Metastatic Liver Carcinoma in the Lung (tissue), 2 donors: ENCODE measurements around the genes GSPT1 and ERCC4.

- PRO-cap, 2 experiments: no peak in any of the 2 experiments
These were observed 6.7 kb downstream of the TXNDC11 start for GRCh38 chr16:11735756-11736510.

DNA sequence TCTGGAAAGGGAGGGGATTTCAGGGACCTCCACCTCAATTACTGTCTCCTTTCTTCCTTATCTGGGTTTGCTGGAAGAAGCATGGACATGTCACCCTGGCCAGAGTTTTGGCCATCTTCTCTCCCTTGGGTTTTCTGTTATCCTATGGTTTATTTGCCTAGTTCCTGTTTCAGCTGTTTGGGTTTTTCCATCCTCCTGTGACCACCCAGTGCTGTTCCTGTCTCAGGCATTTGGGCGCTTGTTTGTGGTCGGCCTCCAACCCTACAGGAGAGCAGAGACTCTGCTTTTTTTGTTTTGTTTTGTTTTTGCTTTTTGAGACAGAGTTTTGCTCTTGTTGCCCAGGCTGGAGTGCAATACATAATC lies 3.2 kb upstream of the ZC3H7A start:
- PRO-cap, 2 experiments: no peak in any of the 2 experiments

- PRO-cap, 2 experiments: peak in 2 of 2 experiments; most common plus-strand start chr16:11916218 (in 1); most common minus-strand start chr16:11915948 (in 1)
These were observed at the start of gene GSPT1 for GRCh38 chr16:11915838-11916398. Gene GSPT1, minus strand, starts transcription at chr16:11915956.

DNA sequence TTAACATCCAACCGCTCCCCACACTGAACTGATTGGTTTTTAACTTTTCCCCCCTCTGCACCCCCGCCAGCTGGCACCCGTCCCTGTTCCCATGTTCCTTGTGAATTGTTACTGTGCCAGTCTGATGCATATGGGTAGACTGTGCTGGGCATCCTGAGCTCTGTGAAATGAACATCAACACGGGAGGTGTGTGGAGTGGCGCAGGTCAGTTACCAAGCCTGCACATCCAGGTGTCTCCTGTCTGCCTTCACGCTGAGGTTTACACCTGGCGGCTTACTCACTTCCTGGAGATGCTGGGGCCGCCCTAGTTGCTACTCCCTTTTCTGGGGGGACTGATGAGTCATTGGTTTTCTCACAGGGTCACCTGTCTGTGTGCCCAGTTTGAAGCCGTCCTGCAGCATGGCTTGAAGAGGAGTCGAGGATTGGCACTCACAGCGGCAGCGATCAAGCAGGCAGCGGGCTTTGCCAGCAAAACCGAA lies 50.5 kb downstream of the SNX29 start:
- PRO-cap, 2 experiments: no peak in any of the 2 experiments

GRCh38 chr16:12075606-12076075 lies 99.1 kb downstream of the SNX29 start:
- PRO-cap, 2 experiments: no peak in any of the 2 experiments

DNA sequence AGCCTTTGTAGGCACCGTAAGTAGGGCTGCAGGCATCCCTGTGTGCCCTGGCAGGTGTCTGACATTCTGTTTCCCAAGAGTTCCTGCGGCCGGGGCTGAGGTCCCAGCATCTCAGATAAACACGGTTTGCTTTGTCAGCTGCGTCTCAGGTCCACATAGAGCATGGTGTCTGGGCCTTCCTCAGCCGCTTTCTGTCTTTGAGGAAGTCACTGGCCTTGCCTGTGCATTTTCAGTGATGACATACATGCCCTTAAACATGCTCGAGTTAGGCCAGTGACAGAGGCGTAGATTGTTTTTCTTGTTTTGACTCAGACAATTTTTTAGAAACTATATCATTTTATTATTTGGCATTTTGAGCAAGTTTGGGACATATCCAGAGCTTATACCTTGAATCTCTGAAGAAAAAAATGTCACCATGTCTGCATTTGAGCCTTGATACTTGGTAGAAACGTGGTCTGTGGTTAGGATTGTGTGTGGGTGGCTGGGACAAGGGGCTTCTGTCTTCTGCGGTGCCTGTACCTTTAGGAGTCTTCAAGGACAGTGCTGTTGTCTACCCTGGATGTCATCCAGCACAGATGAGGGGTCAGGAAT lies 105.8 kb downstream of the SNX29 start:
- PRO-cap, 2 experiments: no peak in any of the 2 experiments

DNA sequence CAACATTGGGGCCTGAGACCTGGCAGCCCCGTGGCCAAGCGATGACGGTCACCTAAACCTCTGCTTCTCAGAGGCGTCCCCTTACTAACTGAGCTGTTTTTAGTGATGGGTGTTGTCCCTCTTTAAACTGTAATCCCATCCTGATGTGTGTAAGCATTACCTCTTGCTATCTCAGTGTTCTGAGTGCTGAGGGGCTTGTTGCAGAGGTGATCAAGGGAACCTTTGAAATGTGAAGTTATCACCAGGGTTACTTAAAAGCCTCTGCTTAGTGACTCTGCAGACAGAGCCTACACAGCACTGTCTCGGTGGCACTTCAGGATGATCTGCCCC lies 370.4 kb downstream of the SNX29 start:
- PRO-cap, 2 experiments: no peak in any of the 2 experiments

- PRO-cap, 2 experiments: no peak in any of the 2 experiments
These were observed 159.7 kb downstream of the CPPED1 start for GRCh38 chr16:12643819-12644555.

GRCh38 chr16:12753927-12754621 lies 49.6 kb downstream of the CPPED1 start:
- PRO-cap, 2 experiments: peak in 1 of 2 experiments; most common plus-strand start chr16:12754343 (in 1); most common minus-strand start chr16:12754137 (in 1)

DNA sequence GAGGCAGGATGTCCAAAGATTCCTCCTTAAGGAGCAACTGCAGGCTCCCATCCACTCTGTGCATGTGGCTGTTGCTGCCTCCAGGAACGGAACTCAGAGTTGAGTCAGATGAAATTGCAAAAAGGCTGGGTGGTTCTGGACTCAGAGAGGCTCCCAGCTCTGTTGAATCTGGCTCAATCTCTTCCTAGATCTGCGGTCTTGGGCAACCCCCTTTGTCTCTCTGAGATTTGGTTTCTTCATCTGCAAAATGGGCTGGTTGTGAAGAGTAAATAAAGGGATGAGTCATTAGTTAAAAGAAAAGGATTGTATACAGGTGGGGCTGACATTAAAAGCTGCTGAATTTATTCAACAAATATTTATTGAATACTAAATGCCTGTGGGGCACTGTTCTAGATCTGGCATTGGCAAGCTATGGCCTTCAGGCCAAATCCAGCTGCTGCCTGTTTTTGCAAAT lies 197.3 kb downstream of the SHISA9 start:
- PRO-cap, 2 experiments: no peak in any of the 2 experiments

DNA sequence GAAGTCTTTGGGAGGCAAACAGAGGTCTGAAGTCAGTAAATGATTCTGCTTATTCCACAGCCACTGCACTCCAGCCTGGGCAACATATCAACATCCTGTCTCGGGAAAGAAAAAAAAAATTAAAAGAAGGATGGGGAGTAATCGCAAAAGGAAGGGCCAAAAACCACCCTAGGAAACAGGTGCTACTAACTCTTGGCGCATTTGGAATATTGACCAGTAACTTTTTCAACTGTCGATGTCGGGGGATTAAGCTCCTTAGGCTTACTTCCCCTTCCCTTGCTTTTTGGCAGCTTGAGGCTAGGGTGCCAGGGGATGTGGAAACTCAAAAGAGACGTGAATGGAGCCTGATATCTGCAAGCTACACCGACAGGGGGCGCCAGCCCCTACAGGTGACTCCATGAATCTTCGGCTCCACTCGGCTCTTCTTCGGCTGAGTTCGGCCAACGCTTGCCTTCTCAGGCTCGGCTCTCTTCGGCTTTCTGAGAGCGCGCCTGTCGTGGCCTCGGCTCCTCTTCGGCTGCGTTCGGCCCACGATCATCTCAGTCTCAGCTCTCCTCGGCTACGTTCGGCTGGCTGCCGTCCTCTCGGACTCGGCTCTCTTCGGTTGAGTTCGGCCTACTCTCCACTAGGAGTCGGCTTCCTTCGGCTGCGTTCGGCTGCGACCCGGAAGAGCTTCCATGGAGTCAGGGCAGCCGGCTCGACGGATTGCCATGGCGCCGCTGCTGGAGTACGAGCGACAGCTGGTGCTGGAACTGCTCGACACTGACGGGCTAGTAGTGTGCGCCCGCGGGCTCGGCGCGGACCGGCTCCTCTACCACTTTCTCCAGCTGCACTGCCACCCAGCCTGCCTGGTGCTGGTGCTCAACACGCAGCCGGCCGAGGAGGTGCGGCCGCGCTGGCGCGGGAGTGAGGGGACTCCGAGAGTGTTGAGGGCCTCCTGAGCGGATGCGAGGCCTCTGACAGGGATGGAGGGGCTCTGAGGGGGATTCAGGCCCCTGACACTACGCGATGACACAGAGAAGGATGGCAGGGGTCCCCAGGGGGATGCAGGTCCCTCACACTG lies at the start of gene ERCC4:
ERCC4 (plus strand) TSS at position 666 of the 1,063 bp plus-strand sequence.
- PRO-cap, 2 experiments: peak in 2 of 2 experiments; most common plus-strand start position 666 of the sequence (in 1); most common minus-strand start position 425 of the sequence (in 1)

DNA sequence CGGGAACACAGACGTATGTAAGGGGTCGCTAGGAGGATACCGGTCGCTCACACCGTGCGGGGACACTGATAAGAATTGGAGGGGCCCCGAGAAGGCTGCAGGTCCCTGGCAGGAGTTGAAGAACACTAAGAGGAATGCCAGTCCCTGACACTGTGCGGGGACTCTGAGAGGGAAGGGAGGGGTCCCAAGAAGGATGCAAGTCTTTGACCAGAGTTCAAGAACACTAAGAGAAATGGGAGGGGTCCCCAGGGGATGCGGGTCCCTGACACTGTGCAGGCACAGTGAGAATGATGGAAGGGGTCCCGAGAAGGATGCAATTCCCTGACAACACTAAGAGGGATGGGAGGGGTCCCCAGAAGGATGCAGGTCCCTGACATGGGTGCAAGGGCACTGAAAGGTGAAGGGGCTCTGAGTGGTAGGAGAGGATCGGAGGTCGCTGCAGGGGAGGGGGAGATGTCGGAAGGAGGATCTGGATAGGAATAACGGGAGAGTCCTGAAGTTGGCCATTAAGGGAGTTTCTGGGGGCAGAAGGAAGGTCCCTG lies 669 bp downstream of the ERCC4 start:
- PRO-cap, 2 experiments: no peak in any of the 2 experiments

DNA sequence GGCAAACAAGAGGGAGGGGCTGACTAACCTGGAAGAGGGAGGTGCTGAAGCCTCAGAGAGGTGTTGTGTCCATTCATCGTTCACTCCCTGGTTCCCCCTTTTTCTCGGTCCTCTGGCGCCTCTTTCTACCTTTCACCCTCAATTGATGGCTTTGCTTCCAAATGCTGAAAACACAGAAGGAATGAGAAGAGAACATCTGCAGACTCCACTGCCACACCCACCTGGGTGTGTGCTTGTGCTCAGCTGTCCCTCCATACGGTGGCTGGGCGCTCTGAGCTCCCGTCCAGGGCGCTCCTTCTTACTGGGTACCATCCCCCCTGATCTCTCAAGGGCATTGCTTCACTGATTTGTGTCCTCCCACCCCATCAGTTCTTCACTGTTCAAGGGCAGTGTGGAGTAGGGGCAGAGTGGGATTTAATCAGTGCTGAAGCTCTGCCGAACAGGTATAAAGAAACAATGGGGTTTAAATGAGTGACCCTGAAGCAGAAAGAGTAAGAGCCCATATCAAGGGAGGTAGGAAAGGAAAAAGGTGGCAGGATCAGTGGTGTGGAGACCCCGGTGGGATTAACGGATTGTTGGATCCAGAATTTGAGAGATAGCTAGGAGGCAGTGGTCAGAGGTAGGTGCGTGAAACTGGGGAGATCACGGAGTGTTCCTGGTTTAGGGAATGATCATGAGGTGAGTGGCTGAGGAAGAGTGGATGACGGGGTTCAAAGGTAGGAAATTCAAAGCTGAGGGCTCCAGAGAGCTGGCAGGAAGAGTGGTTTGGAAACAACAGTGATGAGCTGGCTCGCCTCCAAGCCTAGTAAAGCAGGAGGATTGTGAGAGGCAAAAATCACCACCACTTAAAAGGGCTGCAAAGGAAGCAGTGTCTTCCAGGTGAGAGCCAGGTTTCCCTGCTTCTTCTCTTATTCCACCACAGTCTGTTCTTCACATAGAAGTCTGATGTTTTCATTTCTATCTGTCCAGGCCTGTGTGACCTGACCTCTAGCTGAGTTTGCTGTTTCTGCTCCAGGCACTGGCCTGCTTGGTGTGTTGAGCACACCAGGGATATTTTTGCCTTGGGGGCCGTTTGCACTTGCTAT lies 40.9 kb downstream of the MRTFB start:
- PRO-cap, 2 experiments: no peak in any of the 2 experiments

GRCh38 chr16:14302206-14303143 lies 231.4 kb downstream of the MRTFB start:
- PRO-cap, 2 experiments: peak in 1 of 2 experiments; most common plus-strand start chr16:14302252 (in 1)

DNA sequence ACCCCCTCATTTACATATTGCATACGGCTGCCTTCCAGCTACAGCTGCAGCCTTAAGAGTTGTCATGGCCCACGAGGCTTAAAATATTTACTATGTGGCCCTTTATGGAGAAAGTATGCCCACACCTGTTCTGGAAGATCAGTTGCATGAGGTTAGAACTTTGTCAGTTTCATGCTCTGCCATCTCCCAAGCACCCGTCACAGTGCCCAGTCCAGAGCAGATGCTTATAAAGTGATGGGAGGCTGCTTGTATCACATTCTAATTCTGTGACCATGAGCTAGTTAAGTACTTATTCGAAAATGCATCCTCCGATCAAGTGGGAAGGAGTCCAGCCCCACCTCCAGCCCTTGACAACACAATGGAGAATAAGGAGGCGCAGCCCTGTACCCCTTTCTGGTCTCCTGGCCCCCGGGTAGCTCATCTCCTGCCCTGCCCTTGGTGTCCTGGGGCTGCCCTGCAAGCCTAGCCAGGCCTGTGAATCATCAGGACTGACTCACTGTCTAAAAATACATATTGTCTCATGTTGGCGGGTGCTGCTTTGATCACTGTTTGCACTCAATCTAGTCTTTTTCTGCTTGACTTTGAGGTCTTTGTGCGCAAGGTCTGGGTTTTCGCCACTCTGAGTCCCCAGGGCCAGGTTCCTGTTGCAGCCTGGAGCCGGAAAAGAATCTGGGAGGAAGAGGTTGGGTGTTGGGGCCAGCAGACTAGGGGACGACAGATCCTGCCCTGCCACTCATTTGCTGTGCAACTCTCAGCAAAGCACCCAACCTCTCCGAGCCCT lies 230.8 kb downstream of the PARN start:
- PRO-cap, 2 experiments: peak in 1 of 2 experiments; most common plus-strand start position 690 of the sequence (in 1); most common minus-strand start position 437 of the sequence (in 1)

DNA sequence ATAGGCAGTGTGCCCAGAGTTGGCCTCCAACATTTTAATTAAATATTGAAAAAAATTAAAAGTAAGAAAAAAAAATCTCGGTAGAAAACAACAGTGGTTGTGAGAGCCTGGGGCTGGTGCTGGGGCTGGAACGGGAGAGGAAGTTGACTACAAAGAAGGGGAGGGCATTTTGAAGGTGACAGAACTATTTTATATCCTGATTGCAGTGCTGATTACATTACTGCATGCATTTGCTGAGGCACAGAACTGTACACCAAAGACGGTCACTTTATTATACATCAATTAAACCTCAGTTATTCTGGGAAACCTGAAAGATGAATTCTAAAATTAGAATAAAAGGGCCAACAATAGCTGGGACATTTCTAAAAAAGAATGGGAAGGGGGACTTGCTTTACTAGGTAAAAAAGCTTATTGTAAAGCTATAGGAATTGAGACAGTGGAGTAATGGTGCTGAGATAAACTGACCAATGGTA lies 142.4 kb downstream of the PARN start:
- PRO-cap, 2 experiments: no peak in any of the 2 experiments

- PRO-cap, 2 experiments: no peak in any of the 2 experiments
These were observed 99.4 kb downstream of the PARN start for GRCh38 chr16:14530661-14531059.

- PRO-cap, 2 experiments: no peak in any of the 2 experiments
These were observed 2.0 kb upstream of the NPIPA1 start for GRCh38 chr16:14935220-14935588.

DNA sequence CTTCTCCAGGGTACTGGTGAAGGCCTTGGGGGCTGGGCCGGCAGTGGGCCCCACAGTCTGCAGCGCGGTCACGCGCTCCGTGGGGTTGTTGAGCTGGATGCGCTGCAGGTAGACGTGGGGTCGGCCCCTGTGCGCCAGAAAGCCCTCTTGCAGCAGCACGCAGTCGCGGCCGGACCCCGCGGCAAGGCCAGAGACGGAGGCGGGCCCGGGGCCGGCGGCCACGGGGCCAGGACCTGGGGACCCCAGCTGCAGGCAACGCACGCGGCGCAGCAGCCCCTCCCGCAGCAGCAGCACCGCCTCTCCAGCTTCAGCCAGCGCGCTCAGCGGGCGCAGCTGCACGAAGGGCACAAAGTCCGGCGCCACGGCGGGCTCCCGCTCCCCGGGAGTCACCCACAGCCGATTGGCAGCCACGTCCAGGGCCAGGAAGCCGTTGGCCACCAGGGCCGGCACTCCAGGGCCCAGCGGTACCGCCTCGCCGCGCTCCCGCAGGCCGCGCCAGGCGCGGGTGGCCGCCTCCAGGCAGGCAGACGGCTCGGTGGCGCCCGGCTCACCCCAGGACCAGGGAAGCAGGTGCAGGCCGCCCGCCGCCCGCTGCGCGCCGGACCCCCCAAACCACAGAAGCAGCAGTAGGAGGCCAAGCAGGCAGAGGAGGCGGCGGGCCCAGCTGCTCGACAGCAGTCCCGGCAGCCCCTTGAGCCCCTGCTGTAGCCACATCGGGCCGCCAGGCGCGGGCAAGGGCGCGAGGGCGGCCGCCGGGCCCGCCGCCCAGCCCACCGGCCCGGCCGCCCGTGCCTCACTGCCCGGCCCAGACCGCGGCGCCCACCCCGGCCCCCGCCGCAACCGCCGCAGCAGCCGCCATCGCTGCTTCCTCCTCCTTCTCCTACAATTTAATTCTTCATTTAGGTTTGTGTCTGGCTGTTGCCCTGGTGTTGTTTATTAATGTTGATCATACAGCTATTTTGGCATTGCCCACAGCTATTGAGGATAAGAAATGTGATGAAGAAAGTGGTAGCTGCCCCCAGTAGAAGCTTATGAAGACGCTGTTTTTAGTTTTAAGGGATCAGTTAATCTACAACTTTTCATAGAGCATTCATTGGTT lies 15.0 kb downstream of the PDXDC1 start:
- PRO-cap, 2 experiments: peak in 1 of 2 experiments; most common plus-strand start position 526 of the sequence (in 1)

GRCh38 chr16:15024781-15025521 lies 30.9 kb downstream of the NTAN1 start:
- PRO-cap, 2 experiments: no peak in any of the 2 experiments